ENCODE measurements around a stretch of chr20.

- RRBS, result no CpG with 5 or more reads among the region's 7 CpGs
These were observed 462.4 kb upstream of the BTBD3 start for GRCh38 chr20:11455066-11455946.

GRCh38 chr20:11777453-11778350 lies 140.0 kb upstream of the BTBD3 start:
- RRBS, result 47% methylated on average over 3 of the region's 16 CpGs

- RRBS, result no CpG with 5 or more reads among the region's 3 CpGs
These were observed 180.8 kb downstream of the BTBD3 start for GRCh38 chr20:12098383-12098936.

DNA sequence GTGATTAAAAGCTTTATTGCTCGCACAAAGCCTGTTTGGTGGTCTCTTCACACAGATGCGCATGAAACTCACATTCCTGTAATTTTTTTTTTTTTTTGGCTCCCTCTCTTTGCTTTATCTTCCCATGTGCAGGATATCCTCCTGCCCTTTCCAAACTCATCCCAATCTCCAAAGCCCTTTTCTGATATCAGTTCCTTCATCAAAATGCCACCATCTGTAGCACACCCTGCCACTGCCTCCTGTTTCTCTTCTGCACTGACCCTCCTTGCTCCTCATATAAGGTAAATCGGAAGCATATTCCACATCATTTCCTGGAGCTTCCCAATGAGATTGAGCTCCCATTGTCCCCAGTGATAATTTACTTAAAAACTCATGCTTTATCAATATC lies 255.4 kb upstream of the SPTLC3 start:
- RRBS, result no CpG with 5 or more reads among the region's 3 CpGs

DNA sequence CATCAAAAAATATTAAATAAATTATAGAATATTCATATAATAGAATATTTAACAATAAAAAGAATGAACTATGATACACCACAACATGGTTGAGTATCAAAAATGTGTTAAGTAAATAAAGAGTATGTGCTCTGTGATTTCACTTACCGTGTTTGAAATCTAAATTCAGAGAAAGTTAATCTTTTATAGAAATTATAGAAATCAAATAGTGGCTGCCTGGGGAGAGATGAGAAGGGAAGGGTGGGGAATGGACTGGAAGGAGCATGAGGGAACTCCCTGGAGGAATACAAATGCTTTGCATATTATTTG lies 30.9 kb upstream of the SPTLC3 start:
- RRBS, result no CpG with 5 or more reads among the region's 1 CpG

GRCh38 chr20:13307427-13307875 lies 86.4 kb downstream of the ISM1 start:
- RRBS, result no CpG with 5 or more reads among the region's 6 CpGs

GRCh38 chr20:13661186-13661624 lies 22.5 kb upstream of the TASP1 start:
- RRBS, result no CpG with 5 or more reads among the region's 9 CpGs

DNA sequence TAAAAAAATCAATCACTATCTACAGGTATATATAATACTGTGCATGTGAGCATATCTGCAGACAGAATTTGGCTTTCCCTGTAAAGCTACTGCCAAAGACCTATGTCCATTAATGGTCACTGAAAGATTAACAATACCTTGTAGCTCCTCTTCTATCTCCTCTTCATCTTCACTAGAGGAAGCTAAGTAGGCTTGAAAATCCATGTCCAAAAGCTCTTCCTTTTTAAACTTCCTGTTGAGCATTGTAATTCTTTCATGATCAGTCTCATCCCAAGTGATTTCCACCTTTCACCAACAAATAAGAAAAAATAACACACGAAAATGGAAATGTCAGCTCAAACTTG lies 18.1 kb downstream of the ESF1 start:
- RRBS, result no CpG with 5 or more reads among the region's 1 CpG

- RRBS, result 68% methylated on average over 12 of the region's 66 CpGs
These were observed 628 bp downstream of the MACROD2 start for GRCh38 chr20:13995830-13996458.

DNA sequence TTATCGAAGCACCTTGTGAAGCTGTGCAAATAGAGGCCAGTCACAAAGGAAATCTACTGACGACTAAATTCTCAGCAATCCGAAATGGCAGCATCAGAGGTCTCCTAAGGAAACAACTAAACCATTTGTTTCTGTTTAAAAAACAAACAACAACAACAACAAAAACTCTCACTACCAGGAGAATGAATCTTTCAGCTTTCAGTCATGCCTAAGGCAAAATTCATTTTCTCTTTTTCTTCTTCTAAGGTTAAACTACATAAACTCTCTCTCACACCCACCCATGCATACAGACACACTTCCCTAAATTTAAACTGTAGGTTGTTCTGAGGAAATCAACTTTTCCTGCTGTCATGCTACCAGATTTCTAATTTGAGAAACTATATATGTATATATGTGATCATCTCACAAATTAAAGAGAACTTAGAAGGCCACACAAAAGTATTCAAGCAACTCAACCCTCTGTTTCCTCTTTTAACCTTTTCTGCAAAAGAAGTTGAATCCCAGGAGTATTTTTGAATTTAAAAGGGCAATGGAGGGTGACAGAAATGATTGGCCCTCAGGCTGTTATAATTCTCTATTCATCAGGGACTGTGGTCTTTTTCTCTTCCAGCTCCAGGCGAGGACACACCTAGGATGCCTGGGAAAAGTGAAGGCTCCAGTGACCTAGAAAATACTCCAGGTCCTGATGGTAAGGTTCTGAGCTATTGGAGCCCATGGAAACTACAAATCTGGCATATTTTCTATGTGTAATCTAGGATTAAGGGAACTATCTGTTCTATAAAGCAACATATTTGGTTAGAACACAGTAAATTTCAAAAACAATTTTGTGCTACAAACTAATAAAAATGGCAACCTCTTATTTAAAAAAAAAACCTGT lies 532.4 kb downstream of the KIF16B start:
- RRBS, result no CpG with 5 or more reads among the region's 4 CpGs

DNA sequence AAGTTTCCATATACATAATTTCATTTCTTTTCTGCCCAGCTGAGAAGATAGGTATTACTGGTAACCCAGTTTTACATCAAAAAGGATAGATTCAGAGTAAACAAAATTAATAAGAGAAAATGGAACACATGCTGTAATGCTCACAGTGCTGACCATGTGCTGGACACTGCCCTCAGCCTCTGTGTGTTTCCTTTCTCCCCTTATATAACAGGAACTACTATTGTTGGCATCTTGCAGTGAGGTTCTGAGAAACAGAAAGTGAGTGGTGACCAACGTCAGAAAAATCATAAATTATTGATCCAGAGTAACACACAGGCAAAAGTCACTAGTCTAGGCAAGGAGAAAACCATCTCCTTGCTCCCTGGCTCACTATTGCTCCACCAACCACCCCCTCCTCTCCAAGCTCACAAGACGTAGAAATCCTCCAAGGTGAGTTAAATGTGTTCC lies 89.8 kb downstream of the KIF16B start:
- RRBS, result no CpG with 5 or more reads among the region's 2 CpGs

- RRBS, result no CpG with 5 or more reads among the region's 8 CpGs
These were observed 43.1 kb downstream of the KIF16B start for GRCh38 chr20:16530133-16530506.

DNA sequence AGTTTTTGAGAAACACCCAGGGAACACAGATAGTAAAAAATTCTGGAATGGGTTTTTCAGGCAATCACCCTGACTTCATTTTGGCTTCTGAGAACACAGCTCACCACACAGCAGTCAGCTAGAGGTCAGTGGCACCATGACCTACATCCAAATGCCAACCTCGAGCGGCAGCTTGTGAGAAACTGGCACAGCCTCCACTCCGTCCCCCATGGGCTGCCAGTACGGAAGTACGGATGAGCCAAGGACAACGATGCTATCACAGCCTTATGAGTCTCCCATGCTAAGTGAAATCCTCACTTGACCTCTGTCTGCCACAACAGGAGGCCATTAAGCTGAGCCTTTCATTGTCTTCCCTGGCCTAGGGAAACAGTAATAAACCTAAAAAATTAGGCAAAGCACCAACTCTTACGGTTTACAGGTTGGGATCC lies 32.0 kb downstream of the KIF16B start:
- RRBS, result no CpG with 5 or more reads among the region's 7 CpGs

DNA sequence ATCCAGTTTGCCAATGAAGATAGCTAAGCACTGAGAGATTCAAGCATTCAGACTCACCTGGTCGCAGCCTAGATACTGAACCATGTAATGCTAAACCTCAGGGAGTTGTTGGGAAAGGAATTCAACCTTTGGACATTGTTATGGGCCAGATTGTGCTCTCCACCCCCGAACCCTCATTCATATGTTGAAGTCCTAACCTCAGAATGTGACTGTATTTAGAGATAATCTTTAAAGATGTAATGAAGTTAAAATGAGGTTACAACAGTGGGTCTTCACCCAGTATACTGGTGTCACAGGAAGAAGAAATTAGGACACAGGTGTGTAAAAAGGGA lies 13.9 kb upstream of the KIF16B start:
- RRBS, result no CpG with 5 or more reads among the region's 2 CpGs

DNA sequence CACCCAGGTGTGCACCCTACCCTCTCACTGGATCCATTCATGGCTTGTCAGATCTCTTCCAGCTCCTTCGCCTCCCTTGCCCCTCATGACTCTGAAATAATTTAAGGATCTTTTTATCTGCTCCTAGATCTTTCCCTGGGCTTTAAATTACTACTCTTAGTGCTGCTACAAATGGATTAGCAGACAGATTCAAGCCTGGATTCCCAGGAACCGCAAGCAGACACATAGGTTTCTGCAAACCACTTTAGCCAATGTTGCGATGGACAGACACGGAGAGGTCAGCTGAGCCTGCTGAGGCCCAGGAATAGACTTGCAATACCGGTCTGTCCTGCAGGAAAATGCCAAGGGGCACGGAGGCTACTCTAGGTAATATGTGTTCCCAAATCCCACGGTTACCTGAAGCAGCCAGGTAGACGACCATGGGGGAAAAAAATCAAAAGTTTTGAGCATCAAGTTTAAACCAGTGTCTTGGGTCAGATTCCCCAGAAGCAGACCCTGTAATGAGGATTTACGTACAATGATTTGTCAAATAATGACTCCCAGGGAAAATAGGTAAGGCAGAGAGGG lies 12.3 kb downstream of the OTOR start:
- RRBS, result no CpG with 5 or more reads among the region's 9 CpGs

GRCh38 chr20:17202525-17203218 lies 24.2 kb upstream of the PCSK2 start:
- RRBS, result no CpG with 5 or more reads among the region's 12 CpGs

DNA sequence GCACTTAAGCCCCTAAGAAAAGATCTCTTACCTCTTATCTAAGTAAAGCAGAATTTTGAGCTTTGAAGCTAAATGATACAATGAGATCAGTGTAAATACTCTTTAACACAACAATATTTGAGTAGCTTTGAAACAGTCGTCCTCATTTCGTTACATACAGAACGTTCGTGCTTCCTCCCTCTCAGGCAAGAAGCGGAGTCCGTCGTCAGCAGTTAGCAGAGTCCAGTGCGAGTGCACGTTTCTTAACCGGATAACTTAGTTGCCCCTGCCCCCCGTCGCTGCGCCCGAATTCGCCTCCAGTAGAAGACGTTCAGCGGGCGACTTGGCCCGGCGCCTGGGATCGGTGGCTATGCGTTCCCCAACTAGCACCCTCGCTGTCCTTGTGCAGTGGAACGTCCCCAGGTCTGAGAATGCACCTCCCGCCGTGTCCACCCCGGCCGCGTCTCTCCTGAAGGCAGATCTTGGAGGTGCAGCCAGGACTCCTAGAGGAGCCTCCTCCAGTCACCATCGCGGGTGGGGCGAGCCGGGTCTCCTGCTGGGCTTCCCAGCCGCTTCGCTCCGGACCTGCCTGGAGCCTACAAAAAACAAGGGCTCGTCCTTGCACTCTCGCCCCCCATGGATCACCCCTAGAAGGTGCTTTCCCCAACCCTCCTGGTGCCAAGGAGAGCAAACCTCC lies 955 bp upstream of the PCSK2 start:
- RRBS, result 31% methylated on average over 12 of the region's 38 CpGs

DNA sequence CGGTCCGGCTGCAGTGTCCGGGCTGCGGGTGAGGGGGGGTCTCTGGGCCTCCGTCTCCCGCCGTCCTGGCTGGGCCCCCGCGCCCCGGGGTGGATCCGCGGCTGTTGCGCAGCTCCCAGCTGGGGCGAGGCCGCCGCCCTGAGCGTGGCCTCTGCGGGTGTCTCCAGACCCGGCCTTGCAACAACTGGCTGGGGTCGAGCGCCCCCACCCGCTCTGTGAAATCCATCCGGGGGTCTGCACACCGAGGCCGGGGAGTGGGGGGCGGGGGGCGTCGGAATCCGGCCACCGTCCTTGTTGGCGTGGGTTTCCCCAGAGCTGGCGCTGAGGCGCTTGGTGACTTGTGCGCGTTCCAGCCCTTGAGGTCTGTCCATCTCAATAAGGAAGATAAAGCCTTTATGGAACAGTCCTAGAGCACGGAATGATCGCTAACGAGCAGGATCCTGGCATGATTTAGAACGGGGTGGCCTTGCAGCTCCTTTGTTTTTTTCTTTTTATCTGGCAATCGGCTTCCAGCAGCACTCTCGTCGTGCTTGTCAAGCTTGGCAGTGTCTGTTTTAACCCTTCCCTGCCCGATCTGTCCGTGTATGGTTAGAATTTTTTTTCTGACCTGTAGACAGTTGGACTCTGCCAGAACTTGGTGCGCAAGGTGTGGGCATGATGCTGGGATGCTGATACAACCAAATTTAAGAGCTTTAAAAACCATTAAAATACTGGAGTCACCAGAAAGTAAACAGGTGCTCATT lies 622 bp downstream of the DSTN start:
- RRBS, result 4% methylated on average over 18 of the region's 45 CpGs

DNA sequence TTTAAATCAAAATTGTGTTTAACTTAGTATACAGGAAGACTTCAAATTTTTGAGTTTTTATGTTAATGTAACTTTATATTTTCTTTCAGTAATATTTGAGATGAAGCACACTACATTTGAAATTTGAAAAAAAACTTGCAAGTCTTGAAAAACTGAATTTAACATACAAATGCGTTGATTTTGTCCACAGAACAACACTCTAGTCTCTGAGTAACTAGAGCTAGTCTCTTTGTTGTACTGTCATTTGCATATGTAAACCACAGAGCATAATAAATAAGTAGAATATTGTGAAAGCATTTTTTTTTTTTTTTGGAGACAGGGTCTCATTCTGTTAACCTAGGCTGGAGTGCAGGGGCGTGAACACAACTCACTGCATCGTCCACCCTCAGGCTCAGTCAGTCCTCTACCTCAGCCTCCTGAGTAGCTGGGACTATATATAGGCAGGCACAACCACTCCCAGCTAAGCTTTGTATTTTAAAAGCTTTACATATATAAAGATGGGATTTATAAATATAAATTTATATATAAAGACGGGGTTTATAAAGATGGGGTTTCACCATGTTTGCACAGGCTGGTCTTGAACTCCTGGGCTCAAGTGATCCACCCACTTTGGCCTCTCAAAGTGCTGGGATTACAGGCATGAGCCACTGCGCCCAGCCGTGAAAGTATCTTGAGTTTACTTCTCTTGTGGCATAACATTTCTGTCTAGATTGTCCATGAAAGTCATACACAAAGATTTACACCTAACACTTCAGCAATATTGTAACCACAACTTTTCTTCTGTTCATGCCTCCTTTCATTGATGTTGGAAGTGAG lies 5.5 kb downstream of the DSTN start:
- RRBS, result no CpG with 5 or more reads among the region's 6 CpGs

Data from GM06990 (cell line).